ENCODE results near the gene NPVF.

DNA sequence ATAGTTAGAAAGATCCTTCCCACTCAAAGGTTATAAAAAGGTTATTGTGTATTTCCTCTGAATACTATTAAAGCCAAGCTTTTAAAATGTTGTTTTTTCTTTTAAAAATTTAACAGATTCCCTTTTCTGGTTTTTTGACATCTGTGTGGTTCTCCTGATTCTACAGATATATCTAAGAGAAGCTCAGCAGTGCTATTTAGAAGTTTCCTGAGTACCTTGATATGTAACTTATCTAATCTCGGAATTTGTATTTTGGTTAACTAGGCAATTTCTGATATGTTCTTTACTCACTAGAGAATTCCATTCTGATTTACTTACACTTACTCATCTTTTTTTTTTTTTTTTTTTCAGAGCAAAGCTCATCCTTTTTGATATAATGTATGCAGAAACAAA is 63.7 kb downstream of the PALS2 start:
- RRBS, result no CpG with 5 or more reads among the region's 1 CpG

DNA sequence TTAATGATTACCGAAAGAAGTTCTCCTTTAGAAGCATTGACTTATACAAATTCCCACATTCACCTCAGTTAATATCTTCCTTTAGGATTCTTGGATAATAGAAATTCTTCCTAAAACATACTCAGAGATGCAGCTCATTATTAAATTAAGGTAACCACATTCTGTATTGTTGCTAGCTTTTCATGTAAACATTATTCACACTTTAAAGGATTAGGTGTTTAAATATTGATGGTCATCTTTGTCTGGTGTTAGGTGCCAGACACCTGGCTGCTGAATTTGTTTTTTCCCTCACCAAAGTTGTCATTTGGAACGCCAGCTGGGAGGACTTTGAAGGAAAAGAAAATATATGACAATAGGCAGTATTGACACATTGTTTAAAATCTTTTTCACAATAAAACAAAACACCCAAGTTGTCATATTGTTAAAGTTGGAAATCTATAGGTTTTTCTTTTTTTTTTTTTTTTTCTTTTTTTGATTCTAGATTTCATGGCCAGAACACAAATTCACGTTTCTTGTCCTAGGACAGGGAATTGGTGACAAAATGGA is 68.1 kb downstream of the GSDME start:
- RRBS, result no CpG with 5 or more reads among the region's 3 CpGs

DNA sequence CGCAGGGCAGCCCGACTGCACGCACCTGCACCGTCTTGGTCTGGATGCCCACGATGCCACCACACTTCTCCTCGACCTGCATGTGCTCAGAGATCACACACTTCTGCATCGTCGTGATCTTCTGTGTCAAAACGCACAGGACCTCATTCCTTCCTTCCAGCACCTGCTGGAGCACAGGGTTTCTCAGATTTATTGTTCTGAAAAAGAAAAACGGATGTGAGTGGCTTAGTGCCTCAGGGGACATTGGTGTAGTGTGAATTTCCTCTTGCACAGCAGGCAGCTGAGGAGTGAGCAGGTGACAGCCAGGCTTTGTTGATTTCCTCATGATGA is 38.3 kb downstream of the GSDME start:
- RRBS, result no CpG with 5 or more reads among the region's 10 CpGs

- RRBS, result no CpG with 5 or more reads among the region's 6 CpGs
Measured at GRCh38 chr7:24907445-24908042, 72.4 kb downstream of the OSBPL3 start.

- RRBS, result no CpG with 5 or more reads among the region's 6 CpGs
Measured at GRCh38 chr7:24910791-24911444, 69.1 kb downstream of the OSBPL3 start.

DNA sequence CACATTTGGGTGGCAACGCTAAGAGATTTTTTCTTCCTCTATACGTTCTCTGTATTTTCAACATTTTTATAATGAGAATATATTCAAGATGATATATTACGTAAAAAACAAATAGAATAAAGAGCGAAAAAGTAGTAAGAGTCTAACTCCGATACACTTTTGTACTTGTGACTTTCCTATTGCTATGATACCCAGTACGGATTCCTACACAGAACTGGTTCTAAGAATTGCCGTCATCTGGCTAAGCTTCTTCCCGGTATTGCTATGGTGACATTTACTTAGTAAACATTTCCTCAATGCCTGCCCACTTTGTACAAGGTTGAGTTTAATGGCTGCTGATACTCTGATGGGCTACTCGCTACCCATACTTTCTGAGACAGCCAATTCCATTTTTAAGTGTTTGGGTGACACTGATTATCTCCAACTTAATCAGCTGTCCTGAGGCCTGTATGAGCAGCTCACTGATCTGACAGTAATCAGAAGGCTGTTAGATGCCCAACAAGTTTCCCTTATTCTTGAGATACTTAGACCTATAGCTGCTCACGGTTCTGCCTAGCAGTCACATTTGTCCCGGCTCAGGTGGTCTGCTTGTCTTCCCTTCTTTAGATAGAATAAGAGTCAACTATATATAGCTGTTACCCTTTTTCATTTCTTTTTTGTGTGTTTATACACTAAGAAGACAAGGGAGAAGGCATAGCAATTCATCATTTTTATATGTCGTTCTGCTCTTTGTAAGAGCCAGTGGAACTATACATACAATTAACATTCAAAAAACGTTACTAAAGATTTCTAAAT is 55.5 kb downstream of the OSBPL3 start:
- RRBS, result no CpG with 5 or more reads among the region's 13 CpGs

GRCh38 chr7:25123863-25124212 is 1.2 kb downstream of the CYCS start:
- RRBS, result no CpG with 5 or more reads among the region's 5 CpGs

- RRBS, result no CpG with 5 or more reads among the region's 23 CpGs
Measured at GRCh38 chr7:25124249-25124958, 656 bp downstream of the CYCS start.

DNA sequence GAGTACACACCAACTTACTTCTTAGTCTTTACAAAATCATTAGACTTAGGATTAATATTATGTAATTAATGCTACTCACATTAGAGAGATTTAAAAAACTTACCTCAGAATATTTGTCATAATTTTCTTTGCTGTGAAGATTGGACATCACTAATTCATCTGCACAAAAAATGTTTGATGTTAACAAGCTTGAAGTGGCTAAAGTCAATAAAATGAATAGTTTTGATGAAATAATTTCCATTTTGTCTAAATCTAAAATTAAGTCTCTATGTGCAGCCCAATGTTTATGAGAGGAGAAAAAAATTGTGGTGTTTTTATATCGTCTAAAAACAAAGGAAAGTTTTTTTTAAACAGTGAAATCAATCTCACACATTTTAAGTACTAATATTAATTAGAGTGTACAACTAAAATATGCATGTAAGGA is at the start of gene NPVF:
Gene NPVF (minus strand): TSS at position 288 of the 424 bp plus-strand sequence.
- RRBS, result no CpG with 5 or more reads among the region's 1 CpG

DNA sequence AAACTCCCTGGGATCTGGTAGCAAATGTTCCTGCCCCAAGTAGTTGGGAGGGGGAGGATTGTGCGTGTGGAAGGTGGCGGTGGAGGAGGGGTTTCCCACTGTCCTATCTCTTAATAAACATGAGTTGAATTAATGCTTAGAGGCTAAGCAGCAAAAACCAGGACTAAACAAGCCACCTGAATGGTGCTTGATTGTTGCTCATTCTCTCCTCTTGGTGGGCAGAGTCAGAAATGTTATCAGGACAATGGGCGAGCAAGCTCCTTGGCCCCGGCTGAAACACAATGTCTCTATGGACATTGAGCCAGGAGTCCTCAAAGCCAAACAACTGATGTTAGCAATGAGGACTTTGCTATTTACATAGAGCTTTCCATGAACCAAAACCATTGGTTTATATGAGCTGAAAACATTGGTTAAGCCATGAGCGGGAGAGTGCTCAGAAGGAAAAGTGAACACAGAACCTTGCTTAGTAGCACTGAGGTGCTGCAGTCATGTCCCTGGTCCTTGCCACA is 21.4 kb upstream of the NPVF start:
- RRBS, result no CpG with 5 or more reads among the region's 5 CpGs

DNA sequence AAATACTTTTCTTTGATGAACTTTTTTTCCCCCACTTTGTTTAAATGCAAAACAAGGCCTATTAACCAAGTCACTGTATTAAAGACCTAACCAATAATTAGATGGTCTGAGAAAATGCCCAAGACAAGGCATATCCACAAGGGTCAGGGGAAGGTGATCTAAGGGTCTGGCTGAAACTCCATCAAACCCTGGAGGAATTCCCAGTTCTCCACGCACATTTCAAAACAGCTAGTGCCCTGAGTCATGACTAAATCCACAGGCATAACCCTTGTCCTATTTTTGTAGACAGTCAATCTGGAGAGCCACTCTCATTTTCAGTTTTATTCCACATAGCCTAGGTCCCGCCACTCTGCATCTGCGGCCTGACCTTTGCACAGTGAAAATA is 201.3 kb upstream of the NPVF start:
- RRBS, result no CpG with 5 or more reads among the region's 3 CpGs

DNA sequence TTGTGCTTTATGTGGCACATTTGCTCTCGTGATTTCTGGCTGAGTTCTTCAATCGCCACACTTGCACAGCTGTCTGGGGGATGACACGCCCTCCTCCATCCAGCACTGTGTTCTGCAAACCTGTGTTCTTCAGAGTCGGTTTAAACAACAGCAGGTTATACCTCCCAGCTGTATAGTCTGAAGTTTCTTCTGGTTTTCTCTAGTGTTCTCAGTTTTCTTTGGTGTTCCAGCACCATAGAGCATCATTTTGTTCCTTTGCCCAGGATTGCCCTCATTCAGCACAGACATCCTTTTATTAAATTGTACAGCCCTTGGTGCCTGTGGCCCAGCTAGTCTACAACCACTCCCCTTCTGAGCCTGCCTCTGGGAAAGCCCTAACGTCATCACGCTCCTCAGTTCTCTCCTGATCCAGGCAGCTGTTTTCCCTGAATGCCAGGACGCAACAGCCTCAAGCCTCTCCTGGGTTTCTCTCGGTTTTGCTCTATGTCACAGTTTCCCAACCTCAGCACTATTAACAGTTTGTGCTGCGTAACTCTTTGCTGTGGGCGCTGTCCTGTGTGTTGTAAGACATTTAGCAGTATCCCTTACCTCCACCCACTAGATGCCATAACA is 226.1 kb upstream of the NPVF start:
- RRBS, result no CpG with 5 or more reads among the region's 10 CpGs

- RRBS, result no CpG with 5 or more reads among the region's 1 CpG
Measured at GRCh38 chr7:25700206-25700405, 451.9 kb upstream of the NFE2L3 start.

- RRBS, result no CpG with 5 or more reads among the region's 1 CpG
Measured at GRCh38 chr7:25770231-25770430, 381.9 kb upstream of the NFE2L3 start.

DNA sequence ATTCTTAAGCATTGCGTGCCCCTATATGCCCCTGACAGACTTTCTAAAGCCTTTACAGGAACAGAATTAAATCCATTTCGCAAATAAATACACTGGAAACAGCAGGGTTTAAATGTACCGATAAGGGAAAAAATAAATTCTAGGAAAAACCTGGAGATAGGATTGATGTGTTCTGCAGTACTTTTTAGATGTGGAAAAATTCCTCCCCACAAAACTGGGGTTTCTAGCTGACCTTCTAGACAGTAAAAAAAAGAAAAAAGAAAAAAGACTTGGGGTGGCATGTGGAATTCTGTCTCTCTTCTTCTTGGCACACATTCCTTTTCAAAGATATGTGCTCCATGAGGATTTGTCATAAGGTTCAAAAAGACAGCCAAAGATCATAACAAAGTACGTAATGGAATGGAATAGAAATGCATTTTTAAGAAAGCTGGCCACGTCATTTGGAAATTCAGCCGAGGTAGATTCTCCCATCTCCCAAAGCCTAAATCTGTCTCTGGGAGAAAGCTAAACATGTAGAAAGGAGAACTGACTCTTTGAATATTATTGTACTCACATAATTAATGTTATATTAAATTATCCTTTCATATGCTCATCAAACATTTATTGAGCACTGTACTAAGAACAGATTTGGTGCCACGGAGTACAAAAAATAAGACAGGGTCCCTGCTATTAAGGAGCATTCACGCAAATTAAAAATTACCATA is 381.4 kb upstream of the NFE2L3 start:
- RRBS, result no CpG with 5 or more reads among the region's 8 CpGs

GRCh38 chr7:25787235-25788023 is 364.6 kb upstream of the NFE2L3 start:
- RRBS, result no CpG with 5 or more reads among the region's 3 CpGs

DNA sequence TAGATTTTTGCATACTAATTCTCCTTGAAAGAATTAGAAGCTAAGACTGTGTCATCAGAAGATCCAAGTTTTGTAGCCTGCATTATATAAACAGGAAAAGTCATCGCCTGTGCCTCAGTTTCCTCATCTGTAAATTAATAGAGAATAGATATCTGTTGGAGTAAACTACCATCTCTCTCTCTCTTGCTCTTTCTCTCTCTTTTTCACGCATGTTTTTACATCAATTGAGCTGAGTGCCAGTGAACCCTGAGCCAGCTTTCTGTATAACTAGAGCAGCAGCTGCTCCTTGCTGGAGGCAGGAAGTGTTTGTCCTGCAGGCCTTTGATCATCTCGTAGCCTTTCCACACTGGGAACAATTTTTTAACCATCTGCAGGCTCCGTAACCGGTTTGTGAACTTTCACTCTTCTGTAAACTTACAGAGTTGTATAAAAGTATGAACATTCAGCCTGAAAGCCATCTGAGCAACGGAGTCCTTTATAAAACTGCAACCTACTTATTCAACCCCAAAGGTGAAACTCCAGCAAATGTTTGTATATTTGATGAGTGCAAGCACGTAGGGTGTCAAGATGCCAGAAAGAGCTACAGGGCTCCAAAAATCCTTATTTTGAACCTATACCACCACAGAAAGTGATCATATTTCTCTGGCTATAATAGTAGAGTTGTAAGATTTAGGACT is 162.9 kb upstream of the NFE2L3 start:
- RRBS, result no CpG with 5 or more reads among the region's 7 CpGs

- RRBS, result no CpG with 5 or more reads among the region's 6 CpGs
Measured at GRCh38 chr7:26187078-26187732, 13.3 kb downstream of the HNRNPA2B1 start.

DNA sequence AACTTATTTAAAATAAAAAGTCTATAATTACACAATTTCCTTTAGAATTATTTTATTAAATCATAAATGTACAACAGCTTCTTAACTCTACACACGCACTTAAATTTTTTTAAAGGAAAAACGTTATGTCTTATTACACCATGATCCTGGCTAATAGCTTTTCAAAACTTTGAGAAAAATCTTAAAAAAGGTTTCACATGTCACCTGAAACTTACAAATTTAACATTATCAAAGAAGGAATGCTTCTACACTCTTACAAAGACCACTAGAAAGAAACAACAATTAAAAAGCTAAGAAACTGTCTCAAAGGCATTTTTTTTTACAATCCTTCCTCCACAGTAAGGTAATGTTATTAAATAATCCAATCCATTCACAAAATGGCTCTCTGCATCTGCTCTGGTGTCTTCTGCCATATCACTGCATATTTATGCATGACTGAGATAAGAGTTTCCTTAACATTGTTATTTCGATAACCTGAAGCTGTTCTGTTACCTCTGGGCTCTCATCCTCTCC is 8.7 kb downstream of the HNRNPA2B1 start:
- RRBS, result no CpG with 5 or more reads among the region's 3 CpGs

GRCh38 chr7:26398796-26399736 is 107.4 kb downstream of the SNX10 start:
- RRBS, result no CpG with 5 or more reads among the region's 50 CpGs

Data from brain (tissue), 1 donor.